Fallopian tube (tissue), 1 donor: ENCODE measurements around the genes GCHFR, PPP1R14D and NDUFAF1.

- PRO-cap: bidirectional peak, plus-strand start at chr15:40764068, minus-strand start at chr15:40763946; bidirectional peak, plus-strand start at chr15:40764426, minus-strand start at chr15:40764397
Measured at GRCh38 chr15:40763653-40764603, at the start of gene GCHFR. Gene GCHFR, plus strand, starts transcription at chr15:40764068.

- PRO-cap: no peak
Measured at GRCh38 chr15:40764604-40765274, 871 bp downstream of the GCHFR start.

- PRO-cap: no peak
Measured at GRCh38 chr15:40828536-40829536, at the start of gene PPP1R14D. Gene PPP1R14D, minus strand, starts transcription at chr15:40828708.

DNA sequence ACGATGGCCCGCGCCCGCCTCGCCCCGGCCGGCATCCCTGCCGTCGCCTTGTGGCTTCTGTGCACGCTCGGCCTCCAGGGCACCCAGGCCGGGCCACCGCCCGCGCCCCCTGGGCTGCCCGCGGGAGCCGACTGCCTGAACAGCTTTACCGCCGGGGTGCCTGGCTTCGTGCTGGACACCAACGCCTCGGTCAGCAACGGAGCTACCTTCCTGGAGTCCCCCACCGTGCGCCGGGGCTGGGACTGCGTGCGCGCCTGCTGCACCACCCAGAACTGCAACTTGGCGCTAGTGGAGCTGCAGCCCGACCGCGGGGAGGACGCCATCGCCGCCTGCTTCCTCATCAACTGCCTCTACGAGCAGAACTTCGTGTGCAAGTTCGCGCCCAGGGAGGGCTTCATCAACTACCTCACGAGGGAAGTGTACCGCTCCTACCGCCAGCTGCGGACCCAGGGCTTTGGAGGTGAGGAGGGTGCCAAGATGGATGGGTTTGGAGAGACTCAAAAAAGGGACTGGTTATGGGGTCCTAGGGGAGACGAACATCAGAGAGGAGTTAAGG lies 800 bp downstream of the SPINT1 start:
- PRO-cap: bidirectional peak, plus-strand start at position 269 of the sequence, minus-strand start at position 50 of the sequence; unidirectional peak, minus-strand start at position 346 of the sequence

- PRO-cap: no peak
Measured at GRCh38 chr15:40925196-40926638, 3.4 kb upstream of the DLL4 start.

- PRO-cap: no peak
Measured at GRCh38 chr15:40953645-40954804, 754 bp downstream of the CHAC1 start.

DNA sequence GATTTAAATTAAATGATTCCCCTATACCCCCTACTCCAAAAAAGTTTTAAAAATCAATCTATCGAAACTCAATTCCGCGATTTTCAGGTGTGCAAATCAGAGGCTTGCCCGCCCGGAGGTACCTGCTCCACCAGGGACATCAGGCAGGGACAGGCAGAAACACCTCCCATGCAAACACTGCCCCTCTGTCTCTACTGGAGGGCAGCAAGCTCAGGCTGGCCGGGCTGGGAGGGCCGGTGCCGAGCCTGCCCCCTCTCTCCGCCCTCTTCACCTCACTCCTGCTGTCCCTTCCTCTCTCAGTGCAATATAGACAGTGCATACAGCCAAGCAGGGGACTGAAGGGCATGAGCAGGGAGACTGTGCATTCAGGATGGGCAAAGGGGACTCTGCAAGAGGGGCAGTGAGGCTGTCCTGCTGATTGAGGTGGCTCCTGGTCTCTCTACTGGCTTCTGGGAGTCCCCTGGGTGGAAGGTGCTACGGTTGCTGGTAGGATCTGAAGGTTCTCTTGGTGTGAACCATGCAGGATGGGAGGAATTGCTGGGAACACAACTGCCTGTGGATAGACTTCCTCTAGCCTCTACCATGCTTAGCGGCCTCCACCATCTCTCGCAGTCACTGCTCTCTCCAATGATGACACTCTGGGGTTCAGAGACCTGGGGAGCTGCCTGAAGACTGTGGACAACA lies 26.0 kb downstream of the CHAC1 start:
- PRO-cap: no peak

DNA sequence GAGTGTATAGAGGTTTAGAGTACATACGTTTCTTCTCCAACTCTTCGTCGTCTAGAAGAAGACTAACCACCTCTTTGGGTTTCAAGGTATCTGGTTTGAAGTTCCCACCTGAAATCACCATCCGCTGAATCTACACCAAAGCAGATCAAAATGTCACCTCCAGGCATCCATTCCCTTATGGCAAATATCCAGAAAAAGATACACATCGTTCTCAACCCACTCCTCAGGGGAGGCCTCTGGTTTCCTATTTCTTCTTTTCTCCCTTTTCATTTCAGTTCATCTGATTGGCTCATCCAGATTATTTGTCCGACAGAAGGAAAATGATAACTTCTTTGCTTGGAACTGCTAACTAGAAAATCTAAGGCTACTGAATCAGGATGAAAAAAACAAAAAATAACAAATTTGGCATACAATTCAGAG lies 33.8 kb downstream of the CHAC1 start:
- PRO-cap: no peak

DNA sequence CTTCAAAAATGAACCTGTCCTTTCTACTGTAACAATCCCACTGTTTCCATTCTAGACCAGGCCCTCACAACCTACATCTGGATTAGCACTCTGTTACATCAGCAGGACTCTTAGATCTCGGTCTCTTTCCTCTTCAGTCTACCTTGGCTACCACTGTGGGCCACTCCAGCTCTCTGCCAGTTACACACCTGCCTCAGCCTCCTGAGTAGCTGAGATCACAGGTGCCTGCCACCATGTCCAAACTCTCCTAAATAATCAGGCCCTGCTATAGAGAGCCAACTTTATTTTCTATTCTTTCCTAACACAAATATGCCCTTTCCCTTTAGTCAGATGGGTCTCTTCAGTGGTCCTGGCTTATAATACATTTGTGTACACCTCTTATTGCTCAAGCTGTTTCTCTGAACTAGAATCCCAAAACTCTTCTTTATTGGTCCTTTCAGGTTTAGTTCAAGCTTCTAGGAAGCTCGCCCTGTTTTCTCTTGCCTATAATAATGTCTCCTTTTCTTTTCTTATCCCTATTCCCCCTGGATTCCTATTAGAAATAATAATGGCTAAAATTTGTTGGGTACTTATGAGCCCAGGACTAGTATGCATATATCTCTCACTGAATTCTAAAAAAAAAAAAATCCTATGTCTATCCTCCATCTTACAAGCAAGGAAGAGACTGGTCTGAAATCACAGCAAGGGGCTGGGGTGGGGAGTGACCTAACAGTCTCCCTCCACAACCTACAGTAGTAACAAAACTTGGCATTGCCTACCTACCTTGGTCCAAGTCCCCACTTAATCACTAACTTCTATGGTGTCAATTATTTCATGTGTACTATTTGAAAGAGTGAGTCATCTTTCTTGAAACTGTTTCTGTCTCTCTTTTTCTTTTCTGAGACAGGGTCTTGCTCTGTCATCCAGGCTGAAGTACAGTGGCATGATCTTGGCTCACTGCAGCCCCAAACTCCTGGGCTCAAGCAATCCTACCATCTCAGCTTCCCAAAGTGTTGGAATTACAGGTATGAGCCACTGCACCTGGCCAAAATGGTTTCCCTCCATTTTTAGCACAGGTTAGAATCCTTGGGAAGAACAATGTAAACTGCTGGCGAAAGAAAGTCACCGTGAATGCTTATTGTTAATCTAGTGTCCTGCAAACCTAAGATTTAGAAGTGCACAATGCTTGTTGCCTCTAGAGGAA lies 36.6 kb downstream of the CHAC1 start:
- PRO-cap: no peak

- PRO-cap: no peak
Measured at GRCh38 chr15:41085219-41085854, 30.7 kb downstream of the INO80 start.

DNA sequence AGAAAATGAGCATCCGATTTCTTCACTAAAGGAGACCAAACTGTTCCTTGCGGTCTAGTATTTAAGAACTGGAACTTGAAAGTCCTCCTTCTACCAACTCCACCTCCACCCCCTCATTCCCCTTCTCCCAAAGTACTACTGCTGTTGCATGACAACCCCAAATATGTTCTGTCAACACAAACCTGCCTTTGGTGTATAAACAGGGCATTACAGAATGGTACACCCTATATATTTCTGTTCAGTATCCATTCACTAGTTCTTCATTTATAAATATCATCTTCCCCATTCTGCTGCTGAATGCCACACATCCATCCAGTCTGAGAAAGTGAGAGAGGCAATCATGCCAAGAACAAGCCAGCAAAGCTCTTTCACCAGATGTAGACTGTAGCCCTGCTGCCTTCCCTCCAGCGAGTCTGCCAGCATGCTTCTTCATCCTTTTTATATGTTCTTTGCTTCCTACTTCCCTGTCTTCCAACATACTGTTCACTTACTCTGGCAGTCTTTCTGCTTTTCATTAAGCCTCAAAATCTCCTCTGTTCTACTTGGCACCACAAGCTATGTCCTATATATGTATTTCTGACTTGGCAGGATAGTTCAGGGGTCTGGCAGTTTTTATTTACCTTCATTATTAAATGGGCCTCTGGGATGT lies 48.4 kb downstream of the CHP1 start:
- PRO-cap: no peak

DNA sequence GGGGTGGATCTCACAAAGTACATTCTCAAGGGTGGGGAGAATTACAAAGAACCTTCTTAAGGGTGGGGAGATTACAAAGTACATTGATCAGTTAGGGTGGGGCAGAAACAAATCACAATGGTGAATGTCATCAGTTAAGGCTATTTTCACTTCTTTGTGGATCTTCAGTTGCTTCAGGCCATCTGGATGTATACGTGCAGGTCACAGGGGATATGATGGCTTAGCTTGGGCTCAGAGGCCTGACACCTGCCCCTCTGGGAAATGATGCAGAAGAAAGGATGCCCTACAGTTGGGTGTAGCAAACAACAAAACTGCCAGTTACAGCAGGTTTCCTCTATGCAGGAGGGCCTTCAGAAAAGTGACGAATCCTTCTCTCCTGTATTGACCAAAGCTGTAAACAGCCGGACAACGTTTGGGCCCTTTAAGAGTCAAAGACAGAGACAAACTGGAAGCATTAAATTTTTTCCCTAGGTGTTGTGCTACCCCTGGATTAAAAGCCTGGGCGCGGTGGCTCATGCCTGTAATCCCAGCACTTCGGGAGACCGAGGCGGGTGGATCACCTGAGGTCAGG lies 49.4 kb downstream of the OIP5 start:
- PRO-cap: no peak

GRCh38 chr15:41349907-41350842 lies 17.5 kb downstream of the NUSAP1 start:
- PRO-cap: no peak

- PRO-cap: bidirectional peak, plus-strand start at chr15:41402564, minus-strand start at chr15:41402460
Measured at GRCh38 chr15:41402149-41402730, at the start of gene NDUFAF1. Gene NDUFAF1, minus strand, starts transcription at chr15:41402496.

DNA sequence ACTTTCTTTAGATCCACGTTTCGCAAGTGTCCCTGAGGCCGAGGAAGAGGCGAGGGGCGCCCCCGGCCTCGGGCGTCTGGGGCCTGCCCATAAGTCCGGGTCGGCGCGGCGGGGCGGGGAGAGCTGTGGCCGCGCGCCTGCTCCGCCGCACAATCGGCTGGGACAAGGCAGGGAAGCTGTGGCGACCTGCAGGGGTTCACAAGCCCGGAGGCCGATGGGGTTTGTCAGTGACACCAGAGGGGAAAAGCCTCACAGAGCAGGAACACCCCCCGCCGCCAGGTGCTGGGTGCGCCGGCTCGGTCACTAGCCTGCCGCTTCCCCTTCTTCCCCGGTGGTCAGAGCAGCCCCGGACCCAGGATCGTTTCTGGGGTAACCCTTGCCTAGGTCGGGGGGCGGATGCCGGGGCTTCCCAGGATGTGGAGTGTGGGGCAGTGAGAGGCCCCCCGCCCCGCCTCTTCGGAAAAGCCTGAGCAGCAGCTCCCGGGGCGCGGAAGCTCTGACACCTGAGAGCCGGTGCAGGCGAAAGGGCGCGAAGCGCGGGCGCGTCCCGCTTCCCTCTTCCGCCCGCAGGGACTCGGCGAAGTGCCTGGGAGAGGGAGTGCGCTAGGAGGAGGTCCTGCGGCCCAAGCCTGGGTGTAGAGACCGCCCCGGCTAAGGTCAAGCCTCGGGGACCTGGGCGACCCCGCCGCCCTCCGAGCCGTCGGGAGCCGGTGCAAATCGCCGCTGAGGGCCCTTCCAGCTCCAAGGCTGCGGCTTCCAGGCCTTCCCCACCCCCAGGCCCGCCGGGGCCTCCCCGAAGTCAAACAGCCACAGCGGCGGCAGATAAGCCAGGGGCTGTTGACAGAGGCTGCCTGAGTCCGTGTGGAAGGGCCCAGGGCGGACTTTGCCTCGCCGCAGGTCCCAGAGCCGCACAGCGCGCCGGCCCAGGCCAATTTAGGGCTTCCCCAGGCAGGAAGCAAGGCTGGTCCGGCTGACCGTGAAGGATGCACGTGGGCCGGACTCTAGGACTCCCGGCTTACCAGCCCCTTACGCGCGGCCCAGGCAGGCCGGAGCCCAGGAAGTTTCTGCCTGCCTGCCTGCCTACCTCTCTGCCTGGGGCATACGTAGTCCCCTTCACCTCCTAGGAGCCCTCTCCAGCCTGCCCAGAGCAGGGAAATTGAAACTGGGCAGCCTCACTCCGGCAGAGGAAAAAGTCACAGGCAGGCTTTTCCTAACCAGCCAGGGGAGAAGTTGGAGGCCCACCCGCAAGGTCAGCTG lies 2.0 kb downstream of the ITPKA start:
- PRO-cap: no peak

- PRO-cap: no peak
Measured at GRCh38 chr15:41921629-41922180, 27.9 kb upstream of the SPTBN5 start.

DNA sequence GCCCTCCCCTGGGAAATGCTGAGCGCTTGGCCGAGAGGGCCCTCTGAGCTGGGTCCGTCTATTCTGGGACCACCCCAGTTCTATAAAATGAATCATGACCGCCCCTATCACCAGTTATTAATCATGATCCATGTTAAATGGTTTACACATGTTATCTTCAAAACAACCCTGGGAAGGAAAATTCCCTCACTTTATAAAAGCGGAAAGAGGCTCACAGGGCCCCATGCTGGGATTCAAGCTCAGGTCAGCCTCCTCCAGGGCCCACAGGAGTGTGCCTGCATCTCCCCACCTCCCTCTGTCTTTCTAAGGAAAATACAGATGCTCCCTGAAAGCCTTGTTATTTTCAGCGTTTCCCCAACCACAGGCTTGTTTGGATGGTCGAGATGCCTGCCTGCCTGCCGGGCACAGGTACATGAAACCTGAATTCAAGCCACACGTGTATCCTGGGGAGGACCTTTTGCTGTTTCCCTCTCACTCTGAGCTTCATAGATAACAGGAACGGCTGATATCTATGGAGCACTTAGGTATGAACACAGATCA lies 39.1 kb upstream of the SPTBN5 start:
- PRO-cap: no peak

DNA sequence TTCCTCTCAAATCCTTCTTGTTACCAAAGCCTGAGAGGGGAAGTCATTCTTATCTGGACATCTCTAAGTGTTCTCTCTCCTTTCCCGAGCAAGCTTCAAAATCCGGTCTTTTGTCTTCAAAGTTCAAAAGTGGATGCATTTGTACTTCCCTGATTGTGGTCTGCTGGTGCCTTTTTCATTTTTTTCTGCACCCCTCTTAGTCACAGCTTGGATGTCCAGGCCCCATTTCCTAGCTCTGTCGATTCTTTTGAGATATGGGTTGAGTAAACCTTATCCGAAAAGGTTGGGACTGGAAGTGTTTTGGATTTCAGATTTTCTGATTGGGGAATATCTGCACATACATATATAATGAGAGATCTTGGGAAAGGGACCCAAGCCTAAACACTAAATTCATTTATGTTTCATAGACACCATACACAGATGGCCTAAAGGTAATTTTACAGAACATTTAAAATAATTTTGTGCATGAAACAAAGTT lies 34.7 kb downstream of the EHD4 start:
- PRO-cap: no peak

- PRO-cap: no peak
Measured at GRCh38 chr15:41949676-41950066, 22.7 kb downstream of the EHD4 start.

GRCh38 chr15:42141845-42142259 lies 14.6 kb downstream of the PLA2G4F start:
- PRO-cap: no peak